ENCODE measurements around the gene OXCT1.

GRCh38 chr5:39270057-39270897 lies 50.9 kb upstream of the FYB1 start:
- PRO-cap, 2 experiments, result no peak in any of the 2 experiments

GRCh38 chr5:39437434-39438095 lies 12.8 kb upstream of the DAB2 start:
- PRO-cap, 2 experiments, result no peak in any of the 2 experiments

DNA sequence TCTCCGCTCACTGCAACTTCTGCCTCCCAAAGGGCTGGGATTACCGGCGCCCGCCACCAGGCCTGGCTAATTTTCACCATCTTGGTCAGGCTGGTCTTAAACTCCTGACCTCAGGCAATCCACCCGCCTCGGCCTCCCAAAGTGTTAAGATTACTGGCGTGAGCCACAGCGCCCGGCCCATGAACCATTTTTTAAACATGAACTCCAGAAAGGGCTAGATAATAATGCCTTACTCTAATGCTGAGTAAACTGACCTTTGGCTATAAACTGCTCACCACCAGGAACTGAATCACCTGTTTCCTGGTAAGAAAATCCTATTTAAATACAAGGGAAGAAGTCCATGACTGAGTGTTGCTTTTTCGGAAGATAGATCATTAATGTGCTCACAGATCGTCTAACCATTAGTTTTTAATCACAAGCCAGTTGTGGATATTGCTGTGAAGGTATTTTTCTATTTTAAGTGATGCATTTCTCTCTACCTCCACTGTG lies 23.2 kb upstream of the DAB2 start:
- PRO-cap, 2 experiments, result peak in 1 of 2 experiments; most common plus-strand start position 321 of the sequence (in 1); most common minus-strand start position 193 of the sequence (in 1)

GRCh38 chr5:39469639-39470575 lies 45.1 kb upstream of the DAB2 start:
- PRO-cap, 2 experiments, result no peak in any of the 2 experiments

DNA sequence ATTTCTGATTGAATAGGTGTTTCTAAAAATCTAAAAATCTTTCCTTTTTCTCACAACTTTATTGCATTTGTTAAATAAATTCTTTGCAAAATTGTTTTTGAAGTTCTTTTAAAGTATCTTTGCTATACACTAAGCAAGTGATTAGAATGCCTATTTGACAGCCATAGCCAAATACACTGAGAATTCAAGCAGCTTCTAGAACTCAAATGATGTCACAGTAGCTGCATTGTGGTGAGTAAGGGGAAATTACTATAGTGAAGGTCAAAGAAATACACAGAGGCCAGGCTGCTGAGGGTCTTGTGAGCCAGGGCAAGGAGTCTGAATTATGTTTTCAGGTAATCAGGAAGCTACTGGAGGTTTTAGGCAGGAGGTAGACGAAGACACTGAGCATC lies 291.0 kb upstream of the PTGER4 start:
- PRO-cap, 2 experiments, result no peak in any of the 2 experiments

DNA sequence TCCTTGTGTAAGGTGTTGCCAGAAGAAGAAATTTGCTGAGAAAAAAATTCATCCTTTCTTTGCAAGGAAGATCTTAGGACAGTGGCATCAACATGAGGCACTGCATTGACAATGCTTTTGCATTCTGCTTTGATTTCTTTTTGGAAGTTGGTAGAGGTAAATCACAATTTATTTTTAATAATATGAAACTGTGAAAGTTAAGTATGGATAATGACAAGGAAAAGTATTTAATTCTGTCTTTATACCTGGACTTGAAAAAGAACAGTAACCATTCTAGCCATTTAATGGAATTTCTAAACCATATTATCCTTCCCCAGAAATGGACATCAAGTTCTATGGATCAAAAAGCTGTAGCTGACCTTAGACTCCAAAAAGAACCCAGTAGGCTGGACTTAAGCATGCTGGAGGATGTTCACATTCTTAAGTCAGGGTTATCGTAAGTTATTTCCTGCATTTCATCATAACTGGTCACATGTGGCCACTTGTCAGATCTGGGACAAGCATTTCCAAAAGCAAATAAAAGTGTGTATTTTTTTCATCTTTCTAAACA lies 274.7 kb upstream of the PTGER4 start:
- PRO-cap, 2 experiments, result no peak in any of the 2 experiments

DNA sequence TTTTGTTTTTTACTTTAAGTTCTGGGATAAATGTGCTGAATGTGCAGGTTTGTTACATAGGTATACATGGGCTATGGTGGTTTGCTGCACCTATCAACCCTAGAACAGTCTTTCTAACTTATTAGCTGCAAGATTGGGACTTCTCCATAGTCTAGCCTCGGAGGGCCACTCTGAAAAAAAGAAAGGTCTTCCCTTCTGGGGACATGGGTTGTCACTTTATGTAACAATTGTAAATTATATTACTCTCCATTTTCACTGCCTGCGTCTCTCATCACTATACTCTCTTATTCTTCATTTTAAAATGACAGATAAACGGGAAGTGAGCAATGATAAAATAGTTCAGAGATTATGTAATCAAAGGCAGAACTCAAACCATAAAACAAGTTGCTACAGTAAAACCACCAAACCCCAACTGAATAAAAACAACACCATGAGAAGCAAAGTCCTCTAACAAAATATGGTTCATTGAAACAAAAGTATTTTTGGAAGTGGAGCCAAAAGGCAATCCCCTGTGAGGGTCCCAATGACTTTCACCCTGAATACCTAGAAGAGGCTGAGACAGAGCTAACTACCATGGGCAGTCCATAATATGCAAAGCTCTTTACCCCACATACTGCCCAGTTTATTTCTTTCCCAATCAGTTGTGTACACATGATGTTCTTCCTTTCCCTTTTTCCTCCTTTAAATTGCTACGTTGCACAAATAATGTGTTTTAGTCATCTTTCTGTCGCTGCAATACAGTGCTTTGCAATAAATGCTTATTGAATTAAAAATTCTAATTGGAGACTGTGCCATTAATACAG lies 64.1 kb upstream of the PTGER4 start:
- PRO-cap, 2 experiments, result no peak in any of the 2 experiments

DNA sequence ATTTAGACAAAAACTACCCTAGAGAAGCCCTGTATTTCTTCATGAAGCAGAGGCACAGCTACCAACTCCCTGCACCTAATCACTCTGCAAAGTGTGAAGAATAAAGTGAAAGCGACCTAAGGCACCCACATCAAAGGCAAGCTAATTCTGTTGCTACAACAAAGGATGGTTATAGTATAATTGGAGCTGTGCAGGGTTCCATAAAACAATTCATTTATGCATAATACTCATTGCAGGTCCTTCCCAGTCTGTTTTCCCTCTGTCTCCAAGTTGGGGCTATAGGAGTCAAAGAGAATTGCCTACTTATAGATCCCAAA lies 56.2 kb upstream of the PTGER4 start:
- PRO-cap, 2 experiments, result peak in 1 of 2 experiments; most common minus-strand start position 93 of the sequence (in 1)

DNA sequence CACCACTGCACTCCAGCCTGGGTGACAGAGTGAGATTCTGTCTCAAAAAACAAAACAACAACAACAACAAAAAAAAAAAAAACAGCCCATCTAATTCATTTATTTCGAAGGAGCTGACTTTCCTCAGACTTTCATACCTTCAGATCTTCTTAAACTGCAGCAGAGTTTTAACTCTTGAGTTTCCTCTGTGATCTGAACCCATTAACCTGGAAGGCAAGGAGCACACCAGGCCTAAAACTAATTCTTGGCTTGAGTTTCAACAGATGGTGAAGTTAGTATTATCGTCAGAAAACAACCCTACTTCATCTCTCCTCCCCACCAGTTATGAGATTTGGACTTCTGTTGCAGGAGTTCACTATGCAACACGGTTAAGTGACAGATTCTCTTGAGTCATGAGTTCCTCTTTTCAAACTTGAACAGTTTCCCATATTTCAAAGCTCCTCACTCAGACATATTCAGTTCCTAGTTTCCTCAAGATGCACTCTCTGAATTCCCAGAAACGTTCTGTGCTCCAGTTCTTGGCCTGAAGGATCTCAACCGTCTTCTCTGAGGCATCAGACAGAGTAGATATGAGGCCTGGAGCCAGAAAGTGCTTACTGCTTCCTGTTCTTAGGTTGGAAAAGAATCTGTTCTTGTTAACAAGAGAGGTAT lies 7.4 kb upstream of the PTGER4 start:
- PRO-cap, 2 experiments, result no peak in any of the 2 experiments

DNA sequence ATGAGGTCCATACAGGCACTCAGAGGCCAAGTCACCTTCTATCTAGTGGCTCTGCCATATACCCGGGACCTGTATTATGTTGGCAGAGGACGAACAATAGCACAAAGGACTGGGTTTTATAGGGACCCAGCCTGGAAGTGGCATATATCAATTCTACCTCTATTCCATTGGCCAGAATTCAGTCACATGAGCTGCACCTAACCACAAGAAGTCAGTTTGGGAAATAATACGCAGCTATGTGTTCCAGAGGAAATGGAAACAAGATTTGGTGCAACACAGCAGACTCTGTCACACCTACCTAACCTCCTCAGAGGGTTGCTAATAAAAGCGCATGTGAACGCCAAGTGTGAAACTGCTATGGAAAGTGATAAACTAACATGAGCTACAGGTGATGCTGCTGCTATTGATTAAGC lies 4.0 kb upstream of the PTGER4 start:
- PRO-cap, 2 experiments, result no peak in any of the 2 experiments

DNA sequence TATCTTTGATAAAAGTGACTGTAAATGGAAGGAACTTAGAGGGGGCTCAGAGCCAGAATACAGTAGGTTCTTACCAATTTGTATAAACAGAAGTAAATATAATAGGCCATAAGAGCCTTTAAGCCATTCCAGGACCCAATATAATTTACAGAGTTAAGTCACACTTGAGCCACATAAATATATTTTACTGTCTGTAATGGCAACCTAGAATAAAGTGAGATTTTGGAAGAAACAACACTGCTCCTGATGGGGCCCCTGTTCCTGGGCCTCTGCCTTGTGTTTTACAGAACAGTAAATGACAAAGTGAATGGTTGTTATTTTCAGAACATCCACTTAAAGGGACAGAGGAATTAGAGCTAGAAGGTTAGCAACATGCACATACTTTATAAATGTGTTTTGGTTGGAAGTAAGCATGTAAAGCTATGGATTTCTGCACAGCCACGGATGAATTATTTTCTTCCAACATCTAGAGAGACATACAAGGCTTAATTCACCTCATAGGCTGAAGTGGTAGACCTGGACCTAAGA lies 3.6 kb downstream of the PTGER4 start:
- PRO-cap, 2 experiments, result no peak in any of the 2 experiments

GRCh38 chr5:40827579-40828401 lies 7.2 kb downstream of the RPL37 start:
- PRO-cap, 2 experiments, result no peak in any of the 2 experiments

DNA sequence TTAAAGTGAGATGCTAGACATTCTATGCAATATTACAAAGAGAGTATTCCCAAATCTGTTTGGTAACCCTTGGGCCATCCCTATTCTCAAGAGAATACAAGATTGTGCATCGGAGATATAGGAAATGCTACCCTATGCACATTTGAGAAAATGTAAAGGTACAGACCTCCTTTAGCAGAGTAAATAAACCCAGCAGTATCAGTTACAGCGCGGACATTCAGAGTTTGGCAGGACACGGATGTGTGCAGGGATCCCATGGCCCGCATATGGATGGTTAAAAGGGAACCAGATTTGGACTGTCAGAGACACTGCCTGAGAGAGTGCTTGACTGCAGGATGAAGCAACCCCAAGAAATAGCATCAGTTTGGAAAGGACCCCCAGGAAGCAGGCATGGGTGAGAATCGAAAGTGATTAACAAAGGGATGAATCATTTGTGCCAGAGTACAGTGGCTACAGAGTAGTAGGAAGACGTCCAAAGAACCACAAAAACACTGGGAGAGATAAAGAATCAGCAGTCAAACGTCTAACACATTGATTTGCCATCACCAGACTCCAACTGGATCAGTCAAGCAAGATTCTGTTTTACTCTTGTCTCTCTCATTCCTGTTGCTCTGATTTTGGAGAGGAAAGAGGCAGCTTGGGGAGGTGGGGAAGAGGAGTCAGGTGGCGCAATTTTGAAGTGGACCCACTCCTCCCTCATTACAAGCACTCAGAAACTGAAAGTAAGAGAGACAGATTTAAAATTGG lies 5.5 kb downstream of the C7 start:
- PRO-cap, 2 experiments, result no peak in any of the 2 experiments

DNA sequence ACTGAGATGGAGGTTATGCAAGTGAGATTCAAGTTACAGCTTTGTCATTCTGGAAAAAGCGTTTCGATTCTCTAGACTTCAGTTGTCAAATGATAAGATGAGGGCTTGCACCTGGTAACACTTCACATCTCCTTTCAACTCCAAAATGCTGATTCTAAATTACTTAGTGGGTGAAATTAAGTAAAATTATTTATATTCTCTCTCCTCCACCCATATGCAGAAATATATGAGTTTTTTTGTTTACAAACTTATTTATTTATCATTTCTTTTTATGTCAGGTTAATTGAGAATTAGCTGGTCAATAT lies 36.3 kb downstream of the C6 start:
- PRO-cap, 2 experiments, result no peak in any of the 2 experiments

GRCh38 chr5:41835639-41836066 lies 34.6 kb downstream of the OXCT1 start:
- PRO-cap, 2 experiments, result no peak in any of the 2 experiments

DNA sequence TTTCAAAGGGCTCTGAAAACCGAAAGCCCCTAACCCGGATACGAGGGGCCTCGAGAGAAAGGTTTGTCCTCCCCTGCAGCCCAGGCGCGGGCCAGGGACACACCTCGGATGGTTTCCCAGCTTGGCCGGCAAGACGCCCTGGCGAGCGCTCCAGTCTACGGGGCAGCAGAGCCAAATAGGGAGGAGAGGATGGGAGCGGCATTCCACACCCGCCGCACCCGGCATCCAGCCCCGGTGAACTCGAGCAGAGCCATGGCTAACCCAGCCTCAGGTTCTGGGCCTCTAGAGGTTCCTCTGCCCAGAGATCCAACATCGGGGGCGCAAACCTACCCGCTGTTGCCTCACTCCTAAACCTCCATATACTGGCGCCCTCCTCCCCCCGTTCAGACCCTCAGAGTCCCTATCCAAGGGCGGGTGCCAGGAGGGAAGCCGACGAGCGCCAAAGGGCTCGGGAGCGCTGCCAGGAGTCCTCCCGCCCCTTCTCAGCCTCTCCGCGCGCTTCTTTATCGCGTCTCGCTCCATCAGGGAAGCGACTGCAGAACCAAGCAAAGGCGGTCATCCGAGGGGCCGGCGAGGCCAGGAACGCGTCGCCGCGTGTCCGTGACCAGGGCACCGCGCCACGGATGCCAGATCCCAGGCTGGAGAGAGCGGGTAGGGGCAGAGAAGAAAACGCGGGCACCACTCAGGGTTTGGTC lies 536 bp downstream of the OXCT1 start:
- PRO-cap, 2 experiments, result no peak in any of the 2 experiments

DNA sequence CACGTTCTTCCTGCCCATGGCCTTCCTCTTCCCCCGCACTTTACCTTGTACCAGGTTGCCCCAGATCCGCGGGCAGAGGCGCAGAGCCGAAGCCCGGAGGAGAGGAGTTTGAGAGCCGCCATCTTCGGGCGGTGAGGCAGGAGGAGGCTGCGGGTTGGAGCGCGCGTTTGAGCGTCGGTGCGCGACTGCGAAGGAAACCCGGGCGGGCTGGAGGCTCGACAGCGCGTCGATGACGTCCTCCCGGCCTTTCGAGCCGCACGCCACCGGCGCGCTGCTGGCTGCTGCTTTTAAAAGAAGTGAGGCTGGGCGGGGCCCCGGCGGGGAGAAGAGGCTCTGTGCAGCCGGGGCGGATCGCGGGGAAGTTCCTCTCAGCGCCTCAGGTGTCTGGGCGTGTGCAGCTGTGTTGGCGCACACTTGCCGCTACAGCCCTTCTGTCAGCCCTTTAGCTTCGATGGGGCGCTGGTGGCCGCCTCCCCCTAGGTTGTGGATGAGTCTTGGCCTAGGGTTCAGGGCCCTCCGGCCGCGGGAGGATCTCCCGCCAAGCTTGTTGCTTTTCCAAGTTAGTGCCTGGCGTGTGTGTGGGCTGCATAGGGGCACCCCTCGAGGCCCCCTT lies at the start of gene OXCT1:
TSS of gene OXCT1 (minus strand) at position 189 of the 613 bp plus-strand sequence.
- PRO-cap, 2 experiments, result peak in 1 of 2 experiments; most common minus-strand start position 262 of the sequence (in 1)

GRCh38 chr5:41908544-41908859 lies 4.4 kb downstream of the RIMOC1 start:
- PRO-cap, 2 experiments, result no peak in any of the 2 experiments

DNA sequence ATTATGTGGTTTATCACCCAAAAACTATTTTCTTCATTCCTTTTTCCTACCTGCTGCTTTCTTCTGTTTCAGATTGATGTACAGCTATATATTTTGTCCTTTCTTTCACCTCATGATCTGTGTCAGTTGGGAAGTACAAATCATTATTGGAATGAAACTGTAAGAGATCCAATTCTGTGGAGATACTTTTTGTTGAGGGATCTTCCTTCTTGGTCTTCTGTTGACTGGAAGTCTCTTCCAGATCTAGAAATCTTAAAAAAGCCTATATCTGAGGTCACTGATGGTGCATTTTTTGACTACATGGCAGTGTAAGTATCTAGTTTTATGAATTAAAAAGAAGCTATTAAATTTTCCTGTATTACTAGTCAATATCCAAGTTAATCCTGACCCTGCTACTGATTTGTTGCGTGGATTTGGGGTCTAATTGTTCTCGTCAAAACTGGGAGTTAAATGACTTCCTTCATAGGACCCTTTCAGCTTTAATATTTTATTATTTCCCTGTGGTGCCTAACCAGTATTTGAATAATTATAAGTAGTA lies 1.9 kb downstream of the FBXO4 start:
- PRO-cap, 2 experiments, result no peak in any of the 2 experiments

DNA sequence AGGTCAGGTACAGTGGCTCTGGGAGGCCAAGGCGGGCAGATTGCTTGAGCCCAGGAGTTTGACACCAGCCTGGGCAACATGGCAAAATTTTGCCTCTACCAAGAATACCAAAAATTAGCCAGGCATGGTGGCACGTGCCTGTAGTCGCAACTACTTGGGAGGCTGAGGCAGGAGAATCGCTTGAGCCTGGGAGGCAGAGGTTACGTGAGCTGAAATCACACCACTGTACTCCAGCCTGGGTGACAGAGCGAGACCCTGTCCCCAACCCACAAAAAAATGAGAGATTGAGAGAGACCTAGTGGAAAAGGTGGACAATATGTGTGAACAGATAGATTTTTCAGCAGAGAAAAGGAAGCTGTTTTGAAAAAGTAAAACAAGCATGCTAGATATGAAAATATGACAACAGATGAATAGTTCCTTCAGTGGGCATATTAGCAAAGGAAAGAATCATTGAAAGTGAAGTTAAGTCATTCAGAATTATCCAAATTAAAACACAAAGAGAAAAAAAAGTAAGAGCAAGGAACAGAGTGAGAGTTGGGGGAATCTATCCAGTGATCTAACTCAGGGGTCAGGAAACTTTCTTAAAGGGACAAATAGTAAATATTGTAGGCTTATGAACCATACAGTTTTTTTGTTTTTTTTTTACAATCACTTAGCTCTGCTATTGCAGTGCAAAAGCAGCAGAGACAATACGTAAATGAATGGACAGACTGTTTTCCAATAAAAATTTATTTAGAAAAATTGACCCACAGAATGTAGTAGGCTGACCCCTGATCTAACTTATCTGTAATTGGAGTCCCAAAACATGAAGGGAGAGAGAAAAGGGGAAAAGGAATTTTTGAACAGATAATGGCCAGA lies 11.4 kb downstream of the FBXO4 start:
- PRO-cap, 2 experiments, result no peak in any of the 2 experiments

Measured in Colon Carcinoma Metastatic in the Brain (tissue), 2 donors.